Lower leg skin (tissue), 2 donors: ENCODE measurements around a stretch of chr13.

- PRO-cap, result no peak
- RAMPAGE, long total RNA, 2 experiments, result no peak in any of the 2 experiments
Measured at GRCh38 chr13:109402914-109403383, 383.4 kb downstream of the IRS2 start.

GRCh38 chr13:109576181-109576554 is 210.2 kb downstream of the IRS2 start:
- PRO-cap, result no peak
- RAMPAGE, long total RNA, 2 experiments, result no peak in any of the 2 experiments

DNA sequence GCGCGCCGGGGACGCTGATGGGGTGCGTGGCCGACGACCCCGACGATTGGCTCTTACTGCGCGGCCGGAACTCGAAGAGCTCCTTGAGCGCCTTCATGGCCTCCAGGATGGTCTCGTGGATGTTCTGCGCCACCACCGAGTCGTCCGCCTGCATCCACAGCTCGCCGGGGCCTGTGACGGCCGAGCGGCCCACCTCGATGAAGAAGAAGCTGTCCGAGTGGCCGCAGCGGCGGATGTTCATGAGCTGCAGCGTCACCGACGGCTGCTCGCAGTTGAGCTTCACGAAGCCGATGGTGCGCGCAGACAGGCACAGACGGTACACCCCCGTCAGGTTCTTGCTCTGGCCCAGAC is 1.3 kb downstream of the IRS2 start:
- PRO-cap, result no peak
- RAMPAGE, long total RNA, 2 experiments, result no peak in any of the 2 experiments

- PRO-cap, result no peak
- RAMPAGE, long total RNA, 2 experiments, result no peak in any of the 2 experiments
Measured at GRCh38 chr13:109788919-109789239, 2.5 kb upstream of the IRS2 start.

DNA sequence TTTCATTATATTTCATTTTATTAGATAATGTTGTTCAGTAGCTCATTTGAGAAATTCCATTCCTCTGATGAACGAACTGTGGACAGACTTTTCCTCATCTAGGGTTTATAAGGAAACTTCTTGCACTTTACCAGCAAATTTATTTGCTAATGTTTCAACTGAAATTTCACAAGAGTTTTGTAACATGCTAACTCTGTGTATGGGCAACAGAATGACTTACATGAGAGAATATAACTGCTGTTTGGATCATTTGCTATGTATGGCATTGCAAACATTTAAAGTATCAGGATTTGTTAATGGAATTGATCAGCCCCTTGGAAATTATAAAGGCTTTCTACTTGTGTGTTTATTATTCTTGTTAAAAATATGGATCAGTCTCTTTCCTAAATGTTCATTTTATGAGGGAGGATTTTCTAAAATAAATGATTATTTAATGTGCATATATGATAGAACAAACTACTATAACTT is 3.8 kb upstream of the IRS2 start:
- PRO-cap, result no peak
- RAMPAGE, long total RNA, 2 experiments, result no peak in any of the 2 experiments

- PRO-cap, result no peak
- RAMPAGE, long total RNA, 2 experiments, result no peak in any of the 2 experiments
Measured at GRCh38 chr13:110178713-110179527, 128.0 kb downstream of the COL4A1 start.

- PRO-cap, result no peak
- RAMPAGE, long total RNA, 2 experiments, result no peak in any of the 2 experiments
Measured at GRCh38 chr13:110217390-110217963, 89.5 kb downstream of the COL4A1 start.

DNA sequence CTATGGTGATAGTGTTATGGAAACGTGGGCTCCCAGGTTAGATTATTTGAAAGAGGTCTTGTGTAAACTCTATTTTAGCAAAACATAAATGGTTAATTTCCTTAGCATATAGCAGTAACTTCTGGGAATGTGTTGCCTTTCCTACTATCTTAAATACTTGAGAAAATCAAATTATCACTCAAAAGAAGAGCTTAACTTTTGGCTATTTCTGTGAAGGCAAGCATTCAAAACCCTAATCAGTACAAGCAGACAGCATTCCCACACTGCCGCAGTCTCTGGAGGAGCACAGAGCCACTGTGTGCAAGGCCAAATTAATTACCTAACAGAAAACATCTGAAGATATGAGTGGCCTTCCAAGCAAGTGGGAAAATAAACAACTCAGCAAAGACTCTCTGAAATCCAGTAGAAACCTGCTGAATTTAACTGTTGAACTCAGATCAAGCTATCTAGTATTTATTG is 68.2 kb downstream of the COL4A1 start:
- PRO-cap, result no peak
- RAMPAGE, long total RNA, 2 experiments, result no peak in any of the 2 experiments

GRCh38 chr13:110246365-110247046 is 60.5 kb downstream of the COL4A1 start:
- PRO-cap, result no peak
- RAMPAGE, long total RNA, 2 experiments, result no peak in any of the 2 experiments

DNA sequence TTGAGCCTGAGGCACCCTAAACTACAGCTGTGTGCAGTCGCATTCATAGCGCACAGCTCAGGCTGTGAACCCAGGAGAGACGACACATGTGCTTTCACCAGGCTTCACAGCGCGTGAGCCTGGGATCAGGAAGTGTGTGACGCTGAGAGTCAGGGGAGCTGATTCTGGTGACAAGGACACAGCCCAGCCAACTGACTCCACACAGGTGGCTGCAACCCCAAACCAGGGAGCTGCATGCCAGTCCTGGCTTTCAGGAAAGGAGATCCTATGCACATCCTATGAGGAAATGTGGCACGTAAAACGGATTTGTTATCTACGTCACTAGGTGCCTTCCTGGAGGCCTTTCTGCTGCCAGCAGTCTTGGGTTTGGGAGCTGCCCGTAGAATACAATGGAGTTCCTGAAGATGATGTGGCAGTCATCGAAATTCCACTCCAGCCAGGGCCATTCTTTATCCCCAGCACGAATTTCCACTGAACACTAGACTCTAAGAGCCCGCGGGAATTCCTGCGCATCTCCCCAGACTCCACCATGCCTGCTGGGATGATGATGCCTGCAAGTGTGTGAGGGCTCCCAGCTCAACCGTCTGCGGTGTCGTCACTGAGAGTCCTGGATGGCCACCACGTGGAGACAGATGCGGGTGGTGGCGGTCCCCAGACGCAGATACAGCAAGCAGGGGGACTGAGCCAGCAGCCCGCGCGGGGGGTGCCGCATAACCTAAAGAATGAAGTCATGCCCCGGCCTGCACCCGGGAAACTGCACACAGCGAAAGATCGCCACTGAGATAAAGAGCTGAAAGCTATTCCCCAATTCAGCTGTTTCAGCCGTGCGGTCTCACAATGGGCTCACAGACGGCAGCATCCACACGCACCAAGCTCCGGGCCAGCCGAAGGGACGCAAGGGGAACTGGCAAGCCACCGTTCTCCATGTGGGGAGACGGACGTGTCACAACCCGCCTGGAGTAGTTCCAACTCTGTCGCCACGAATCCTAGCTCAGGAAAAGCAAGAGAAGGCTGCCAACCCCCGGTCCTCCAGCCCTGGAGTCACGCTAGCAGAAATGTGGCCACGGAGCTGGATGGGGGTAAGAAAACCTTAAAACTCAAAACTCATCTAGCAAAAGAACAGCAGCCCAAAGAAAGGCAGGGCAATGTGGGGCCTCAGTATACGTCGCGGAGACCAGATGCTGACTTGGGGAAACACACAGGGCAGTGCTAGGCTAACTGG is 41.1 kb downstream of the COL4A1 start:
- PRO-cap, result bidirectional peak, plus-strand start at position 357 of the sequence, minus-strand start at position 86 of the sequence
- RAMPAGE, long total RNA, 2 experiments, result no peak in any of the 2 experiments

GRCh38 chr13:110301281-110302360 is 5.3 kb downstream of the COL4A1 start:
- PRO-cap, result no peak
- RAMPAGE, long total RNA, 2 experiments, result no peak in any of the 2 experiments

GRCh38 chr13:110304995-110306312 is 1.5 kb downstream of the COL4A1 start:
- PRO-cap, result unidirectional peak, plus-strand start at chr13:110306091
- RAMPAGE, long total RNA, 2 experiments, result no peak in any of the 2 experiments

DNA sequence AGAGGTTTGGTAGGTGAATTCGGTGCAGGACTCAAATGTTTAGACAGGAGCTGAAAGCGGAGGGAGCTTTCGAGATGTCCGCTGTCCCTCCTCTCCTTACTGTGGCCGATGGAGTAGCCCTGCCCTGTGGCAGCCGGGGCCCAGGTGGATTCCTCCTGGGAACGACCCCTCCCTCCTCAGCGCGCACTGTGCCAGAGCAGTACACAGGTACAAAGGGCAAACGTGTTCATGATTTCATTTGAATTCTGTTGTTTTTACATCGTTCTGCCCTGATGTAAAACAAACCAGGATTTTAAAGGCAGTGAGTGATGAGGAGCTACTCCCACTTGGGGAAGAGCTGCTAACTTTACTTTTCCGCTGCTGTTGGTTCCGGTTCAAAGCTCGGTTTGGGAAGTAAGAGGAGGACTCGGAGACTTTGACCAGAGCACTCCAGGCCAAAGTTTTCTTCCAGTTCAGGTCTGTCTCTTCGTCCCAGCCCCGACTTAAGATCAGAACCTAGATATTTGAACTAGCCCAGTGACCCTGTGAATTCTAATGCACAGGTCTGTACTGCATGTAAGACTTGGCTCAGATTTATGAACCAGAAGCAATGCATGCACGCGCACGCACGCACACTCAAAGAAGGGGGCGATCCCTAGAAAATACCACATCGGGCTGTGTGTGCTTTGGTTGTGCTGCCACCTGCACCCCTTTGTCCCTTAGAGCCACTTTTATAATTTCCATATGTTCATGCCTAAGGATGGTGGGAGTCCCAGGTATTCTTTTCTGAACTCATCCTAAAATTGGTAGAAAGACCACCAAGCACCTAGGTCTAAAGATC is 2.0 kb downstream of the COL4A2 start:
- PRO-cap, result unidirectional peak, minus-strand start at position 101 of the sequence
- RAMPAGE, long total RNA, 2 experiments, result no peak in any of the 2 experiments

DNA sequence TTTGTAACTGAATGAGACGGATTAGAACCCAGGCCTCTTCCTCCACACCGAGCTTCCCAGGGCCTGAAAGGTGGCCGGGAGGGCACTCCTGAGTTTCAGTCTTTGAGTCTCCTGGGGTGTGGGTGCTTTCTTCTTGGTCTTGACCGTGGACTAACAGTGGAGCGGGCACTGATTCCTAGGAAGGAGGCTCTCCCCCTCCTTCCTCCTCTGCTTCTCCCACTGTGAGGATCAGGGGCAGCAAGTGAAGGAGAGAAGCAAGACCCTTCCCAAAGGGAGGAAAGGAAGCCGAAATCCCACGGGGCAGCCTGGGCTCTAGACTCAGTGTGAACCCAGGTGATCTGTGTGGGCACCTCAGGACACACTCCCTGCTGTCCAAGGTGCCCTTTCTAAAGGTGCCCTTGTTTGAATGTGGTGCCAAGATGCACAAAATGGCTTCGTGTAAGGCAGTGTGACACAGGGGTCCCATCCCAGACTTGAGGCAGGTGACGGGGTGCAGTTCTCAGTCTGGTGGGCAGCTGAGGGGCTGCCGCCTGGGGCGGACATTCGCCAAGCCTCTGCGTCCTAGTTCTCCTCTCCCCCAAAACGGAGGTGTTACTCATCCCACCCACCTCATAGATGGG is 4.0 kb downstream of the COL4A2 start:
- PRO-cap, result no peak
- RAMPAGE, long total RNA, 2 experiments, result no peak in any of the 2 experiments

DNA sequence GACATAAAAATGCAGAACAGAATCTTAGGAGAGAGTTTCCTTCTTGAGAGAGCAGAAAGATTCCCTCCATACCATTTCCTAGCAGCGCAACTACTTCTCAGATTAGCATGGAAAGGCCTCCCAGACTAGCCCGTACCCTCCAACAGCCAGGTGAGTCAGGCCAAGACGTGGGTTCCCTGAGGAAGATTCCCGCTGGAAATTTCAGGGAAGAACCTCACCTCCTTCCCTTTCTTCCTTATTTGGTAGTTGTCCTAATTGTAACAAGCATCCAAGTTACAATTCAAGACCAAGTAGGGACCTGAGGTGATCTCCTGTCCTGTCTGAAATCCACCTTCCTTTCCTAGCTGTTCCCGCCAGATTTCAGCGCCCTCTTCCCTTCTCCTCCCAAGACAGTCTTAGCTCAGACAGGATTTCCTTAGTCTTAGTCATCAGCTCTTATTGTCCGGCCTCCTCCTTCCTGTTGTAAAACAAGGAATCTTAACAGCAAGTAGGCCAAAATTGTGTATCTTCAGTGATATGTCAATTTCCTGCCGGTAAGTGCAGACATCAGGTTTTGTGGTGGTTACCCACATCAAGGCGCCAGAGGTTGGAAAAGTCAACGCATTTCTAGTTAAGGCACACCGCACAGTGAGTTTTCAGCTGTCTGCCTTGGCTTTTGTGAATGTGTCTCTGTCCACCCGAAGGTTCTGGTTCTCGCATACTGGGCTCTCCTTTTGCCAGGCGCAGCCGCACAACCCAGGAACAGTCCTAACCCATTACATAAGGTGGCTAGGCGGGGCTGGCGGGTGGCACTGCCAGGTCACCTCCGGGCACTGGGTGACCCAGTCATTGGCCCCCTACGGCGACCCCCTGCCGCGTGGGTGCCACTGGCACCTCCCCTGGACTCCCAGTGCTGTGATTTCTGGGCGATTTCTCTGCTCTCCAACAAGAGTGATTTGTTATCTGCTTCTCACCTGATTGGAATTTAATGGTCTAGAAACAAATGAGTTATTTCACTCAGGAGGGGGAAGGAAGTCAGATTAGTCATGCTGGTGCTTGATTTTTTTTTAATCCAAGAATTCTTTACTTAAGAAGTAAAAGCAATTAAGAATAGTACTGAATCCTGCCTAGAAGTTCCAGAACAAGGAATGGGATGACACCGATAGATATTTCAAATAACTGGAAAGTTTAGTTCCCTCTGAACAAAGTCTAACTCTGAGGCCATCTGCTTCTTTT is 12.8 kb downstream of the COL4A2 start:
- PRO-cap, result no peak
- RAMPAGE, long total RNA, 2 experiments, result no peak in any of the 2 experiments

- PRO-cap, result no peak
- RAMPAGE, long total RNA, 2 experiments, result no peak in any of the 2 experiments
Measured at GRCh38 chr13:110330520-110331054, 23.5 kb downstream of the COL4A2 start.

GRCh38 chr13:110340688-110341044 is 33.6 kb downstream of the COL4A2 start:
- PRO-cap, result bidirectional peak, plus-strand start at chr13:110341135, minus-strand start at chr13:110340912
- RAMPAGE, long total RNA, 2 experiments, result no peak in any of the 2 experiments

- PRO-cap, result no peak
- RAMPAGE, long total RNA, 2 experiments, result no peak in any of the 2 experiments
Measured at GRCh38 chr13:110387331-110387931, 80.3 kb downstream of the COL4A2 start.

- PRO-cap, result no peak
- RAMPAGE, long total RNA, 2 experiments, result start-site peak on the plus strand in 1 of 2 experiments, at chr13:110428466-110428512 at its widest, 5 reads per replicate
Measured at GRCh38 chr13:110428197-110428766, 121.2 kb downstream of the COL4A2 start.

- PRO-cap, result no peak
- RAMPAGE, long total RNA, 2 experiments, result no peak in any of the 2 experiments
Measured at GRCh38 chr13:110473703-110474651, 87.5 kb downstream of the RAB20 start.